SJCRH30 (cell line): ENCODE measurements around the genes CRTC3 and FES.

DNA sequence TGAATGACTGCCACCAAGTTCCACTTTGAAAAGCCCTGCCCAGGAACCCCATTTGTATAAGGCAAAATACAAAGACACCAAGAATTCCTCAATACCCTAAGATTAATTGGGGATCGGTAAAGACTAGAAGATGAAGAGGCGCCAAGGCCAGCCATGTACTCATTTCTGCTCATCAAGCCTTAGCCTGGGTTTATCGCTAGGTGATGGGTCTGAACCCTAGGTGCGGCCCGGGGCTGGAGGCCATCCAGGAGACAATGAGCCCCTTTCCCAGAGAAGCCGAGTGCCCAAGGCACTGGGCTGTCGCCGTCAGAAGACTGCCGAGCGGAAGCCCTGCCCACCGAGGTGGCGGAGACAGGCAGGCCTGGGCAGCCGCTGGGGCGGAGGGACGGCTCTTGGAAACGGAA is 428 bp upstream of the NGRN start:
- RAMPAGE, long total RNA, result no peak

GRCh38 chr15:90271021-90271808 is 5.7 kb downstream of the NGRN start:
- RAMPAGE, long total RNA, result no peak

DNA sequence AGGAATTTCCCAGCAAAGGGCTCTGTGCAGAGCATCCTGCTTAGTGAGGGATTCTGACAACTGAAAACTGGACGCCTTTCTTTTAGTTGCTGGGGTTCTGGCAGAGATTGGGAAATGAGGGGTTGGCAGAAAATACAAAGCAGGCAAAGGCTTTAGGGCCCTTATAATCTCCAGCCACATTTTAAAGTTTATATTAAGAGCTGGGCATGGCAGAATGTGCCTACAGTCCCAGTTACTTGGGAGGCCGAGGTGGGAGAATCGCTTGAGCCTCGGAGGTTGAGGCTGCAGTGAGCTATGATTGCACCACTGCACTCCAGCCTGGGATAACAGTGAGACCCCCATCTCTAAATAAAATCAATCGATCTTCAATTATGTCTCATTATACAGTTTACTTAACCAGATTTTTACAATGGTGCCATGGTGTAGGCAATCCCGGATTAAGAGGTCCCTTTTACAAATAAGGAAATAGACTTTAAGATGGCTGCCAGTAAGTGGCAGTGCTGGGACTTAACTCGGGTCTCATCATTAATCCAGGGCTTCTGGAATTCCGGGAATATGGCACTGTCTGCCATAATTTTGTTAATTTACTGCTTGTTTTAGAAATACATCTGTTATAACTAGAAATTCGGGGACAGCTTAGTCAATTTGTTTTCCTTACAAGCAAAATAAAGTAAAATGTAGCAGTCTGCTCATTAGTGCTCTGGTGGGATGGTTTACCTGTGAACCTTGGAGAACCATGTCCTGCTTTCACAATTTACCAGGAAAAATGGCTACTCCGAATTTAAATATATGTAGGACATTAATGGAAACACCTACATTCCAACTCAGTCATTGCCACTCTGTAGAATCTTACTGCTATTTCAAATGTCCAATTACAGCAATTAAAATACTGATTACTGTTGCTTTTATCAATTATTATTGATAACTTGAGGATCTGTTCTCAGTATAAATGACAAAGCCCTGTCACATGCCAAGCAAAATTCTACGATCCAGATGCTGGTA is 7.2 kb downstream of the NGRN start:
- RAMPAGE, long total RNA, result no peak

DNA sequence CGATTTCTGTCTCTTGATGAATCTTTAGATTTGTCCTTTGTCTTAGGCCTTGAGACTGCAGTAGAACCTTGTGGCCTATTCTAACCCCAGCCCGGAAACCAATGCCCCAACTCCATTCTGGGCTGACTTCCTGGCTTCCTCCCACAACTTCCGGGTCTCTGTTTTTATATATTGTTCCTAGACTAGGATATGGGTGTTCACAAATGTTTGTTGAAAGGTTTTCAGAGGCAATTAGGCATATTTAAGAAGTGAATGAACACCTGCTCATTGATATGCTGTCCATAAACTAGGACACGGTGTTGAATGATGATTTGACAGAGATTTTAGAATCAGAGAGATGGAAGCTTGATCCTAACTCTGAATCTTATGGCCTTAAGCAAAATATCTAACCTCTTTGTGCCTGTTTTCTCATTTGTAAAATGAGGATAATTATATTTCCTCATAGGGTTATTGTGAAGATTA is 11.0 kb upstream of the IQGAP1 start:
- RAMPAGE, long total RNA, result no peak

DNA sequence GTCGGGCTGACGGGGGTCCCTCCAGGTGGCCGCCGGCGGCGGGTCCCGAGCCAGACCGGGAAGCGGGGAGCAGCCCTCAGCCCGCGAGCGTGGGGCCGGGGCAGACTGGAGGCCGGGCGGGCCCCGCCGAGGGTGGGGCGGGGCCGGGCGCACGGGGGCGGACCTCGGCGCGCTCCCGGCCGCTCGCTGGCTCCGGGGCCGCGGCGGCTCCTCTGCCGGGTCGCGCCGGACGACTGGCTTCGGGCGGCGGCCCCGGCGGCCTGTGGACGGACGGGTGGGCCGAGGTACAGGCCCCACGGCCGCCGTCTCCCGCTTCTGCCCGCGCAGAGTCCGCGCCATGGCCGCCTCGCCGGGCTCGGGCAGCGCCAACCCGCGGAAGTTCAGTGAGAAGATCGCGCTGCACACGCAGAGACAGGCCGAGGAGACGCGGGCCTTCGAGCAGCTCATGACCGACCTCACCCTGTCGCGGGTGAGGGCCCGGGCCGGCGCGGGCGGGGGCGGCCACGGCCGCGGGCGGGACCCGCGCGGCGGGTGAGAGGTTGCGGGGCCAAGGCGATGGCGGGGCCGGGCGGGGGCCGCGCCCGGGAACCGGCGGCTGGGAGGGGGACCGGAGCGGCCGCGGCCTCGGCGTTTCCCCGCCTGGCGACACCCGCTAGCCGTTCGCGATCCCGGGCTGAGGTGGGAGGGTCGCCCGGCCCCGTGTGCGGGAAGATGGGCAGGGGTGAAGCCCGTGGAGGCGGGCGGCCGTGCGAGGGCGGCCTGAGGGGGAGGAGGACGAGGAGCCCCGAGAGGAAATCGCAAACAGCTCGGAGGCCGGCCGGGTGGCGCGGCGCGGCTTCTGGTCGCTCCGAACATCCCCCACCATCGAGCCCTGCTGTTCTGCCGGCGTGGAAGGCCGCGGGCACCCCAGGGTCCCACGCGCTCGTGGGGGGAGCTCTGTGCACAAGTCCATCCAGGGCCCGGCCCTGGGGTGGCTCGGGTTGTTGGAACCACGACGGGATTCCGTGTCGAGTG is at the start of gene CRTC3:
CRTC3 (plus strand) TSS at position 189 of the 1,014 bp plus-strand sequence.
- RAMPAGE, long total RNA, result no peak

DNA sequence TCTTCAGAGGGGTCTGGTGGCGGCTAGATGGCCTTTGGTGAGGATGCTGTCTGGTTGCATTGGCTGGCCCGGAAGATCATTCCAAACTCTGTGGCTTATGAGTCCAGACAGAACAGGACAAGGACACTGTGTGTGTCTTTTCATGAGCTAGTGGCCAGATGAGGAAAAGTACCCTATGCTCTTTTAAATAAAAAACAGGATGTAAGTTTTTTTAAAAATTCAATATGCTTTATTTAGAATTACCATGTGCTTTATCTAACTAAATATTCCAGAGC is 51.3 kb downstream of the CRTC3 start:
- RAMPAGE, long total RNA, result no peak

DNA sequence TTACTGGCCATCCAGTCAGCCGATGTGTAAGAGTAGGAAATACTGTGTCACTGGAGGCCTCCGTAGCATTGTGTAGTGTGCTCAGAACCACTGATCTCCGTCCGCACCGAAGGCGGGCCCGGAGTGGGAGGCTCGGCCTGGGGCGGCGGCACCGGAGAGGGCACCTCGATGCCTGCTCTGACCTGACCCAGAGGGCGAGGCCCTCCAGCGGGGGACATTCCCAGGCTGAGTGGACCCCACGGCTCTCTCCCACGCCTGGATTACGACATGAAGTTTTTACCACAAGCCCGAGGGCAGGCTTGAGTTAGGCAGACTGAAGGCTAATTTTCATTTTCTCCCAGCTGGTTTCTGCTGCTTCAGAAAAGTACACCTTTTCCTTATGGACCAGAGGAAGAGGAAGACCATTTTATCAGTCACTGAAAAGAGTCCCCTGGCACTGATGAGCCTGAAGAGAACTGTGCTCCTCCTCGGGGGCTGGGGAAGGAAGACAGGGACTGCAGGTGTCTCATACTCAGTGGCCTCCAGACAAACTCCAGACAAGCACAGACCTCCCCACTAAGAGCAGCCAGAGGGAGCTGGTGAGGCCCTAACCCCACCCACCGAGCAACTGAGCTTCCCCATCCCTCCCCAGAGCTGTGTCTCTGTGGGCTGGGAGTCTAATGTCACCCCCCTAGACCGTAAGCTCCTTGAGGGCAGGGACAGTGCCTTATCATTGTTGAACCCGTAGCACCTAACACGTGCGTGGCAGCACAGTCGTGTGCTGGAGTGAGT is 74.5 kb upstream of the BLM start:
- RAMPAGE, long total RNA, result no peak

DNA sequence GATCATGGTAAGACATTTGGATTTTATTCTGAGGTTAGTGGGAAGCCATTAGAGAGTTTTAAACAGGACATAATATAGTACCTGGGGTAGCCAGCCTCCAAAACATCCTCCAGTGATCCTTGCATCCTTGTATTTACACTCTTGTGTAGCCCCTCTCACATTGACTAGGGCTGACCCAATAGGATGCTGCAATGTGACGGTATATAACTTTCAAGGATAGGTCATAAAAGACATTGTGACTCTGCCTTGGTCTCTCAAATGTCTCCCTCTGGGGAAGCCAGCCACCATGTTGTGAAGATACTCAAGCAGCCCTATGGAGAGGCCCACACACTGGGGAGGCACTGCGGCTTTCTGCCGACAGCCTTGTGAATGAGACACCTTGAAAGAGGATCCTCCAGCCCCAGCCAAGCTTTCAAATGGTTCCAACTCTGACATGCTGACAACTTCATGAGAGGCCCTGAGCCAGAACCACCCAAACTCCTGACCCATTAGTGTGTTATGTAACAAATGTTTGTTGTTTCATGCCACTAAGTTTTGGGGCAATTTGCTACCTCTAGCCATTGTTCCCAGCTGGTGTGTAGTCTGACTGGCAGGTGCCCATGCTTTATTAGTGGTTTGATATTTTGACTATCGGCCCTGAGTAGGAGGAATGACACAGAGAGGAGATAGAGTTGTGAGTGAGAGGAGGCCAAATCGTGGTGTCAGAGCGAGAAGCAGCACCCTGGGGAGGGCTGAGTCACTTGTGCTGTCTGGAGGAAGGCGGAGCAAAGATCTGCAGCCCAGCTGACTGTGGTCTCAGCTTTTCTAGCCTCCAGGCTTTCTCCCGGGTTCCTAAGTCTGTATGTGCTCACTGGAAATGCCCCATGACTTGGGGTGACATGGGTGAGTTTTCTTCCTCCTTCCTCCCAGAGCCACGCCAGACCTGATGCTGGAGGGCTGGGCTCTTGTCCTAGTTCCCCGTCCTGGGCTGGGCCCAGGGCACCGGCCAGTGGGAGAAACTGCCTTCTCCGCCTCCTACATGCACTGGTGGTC is 56.9 kb upstream of the BLM start:
- RAMPAGE, long total RNA, result no peak

DNA sequence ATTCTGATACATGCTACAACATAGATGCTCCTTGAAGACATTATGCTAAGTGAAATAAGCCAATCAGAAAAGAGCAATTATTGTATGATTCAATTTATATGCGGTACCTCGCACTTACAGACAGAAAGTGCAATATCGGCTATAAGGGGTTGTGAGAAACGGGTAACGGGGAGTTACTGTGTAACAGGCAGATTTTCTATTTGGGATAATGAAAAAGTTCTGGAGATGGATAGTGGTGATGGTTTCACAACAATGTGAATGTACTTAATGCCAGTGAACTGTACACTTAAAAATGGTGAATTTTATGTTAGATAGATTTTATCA is 832 bp upstream of the BLM start:
- RAMPAGE, long total RNA, result no peak

- RAMPAGE, long total RNA, result no peak
Measured at GRCh38 chr15:90750287-90750686, 33.1 kb downstream of the BLM start.

- RAMPAGE, long total RNA, result no peak
Measured at GRCh38 chr15:90758539-90759241, 41.5 kb downstream of the BLM start.

GRCh38 chr15:90819773-90820497 is 48.5 kb upstream of the FURIN start:
- RAMPAGE, long total RNA, result no peak

GRCh38 chr15:90836233-90836903 is 32.0 kb upstream of the FURIN start:
- RAMPAGE, long total RNA, result no peak

DNA sequence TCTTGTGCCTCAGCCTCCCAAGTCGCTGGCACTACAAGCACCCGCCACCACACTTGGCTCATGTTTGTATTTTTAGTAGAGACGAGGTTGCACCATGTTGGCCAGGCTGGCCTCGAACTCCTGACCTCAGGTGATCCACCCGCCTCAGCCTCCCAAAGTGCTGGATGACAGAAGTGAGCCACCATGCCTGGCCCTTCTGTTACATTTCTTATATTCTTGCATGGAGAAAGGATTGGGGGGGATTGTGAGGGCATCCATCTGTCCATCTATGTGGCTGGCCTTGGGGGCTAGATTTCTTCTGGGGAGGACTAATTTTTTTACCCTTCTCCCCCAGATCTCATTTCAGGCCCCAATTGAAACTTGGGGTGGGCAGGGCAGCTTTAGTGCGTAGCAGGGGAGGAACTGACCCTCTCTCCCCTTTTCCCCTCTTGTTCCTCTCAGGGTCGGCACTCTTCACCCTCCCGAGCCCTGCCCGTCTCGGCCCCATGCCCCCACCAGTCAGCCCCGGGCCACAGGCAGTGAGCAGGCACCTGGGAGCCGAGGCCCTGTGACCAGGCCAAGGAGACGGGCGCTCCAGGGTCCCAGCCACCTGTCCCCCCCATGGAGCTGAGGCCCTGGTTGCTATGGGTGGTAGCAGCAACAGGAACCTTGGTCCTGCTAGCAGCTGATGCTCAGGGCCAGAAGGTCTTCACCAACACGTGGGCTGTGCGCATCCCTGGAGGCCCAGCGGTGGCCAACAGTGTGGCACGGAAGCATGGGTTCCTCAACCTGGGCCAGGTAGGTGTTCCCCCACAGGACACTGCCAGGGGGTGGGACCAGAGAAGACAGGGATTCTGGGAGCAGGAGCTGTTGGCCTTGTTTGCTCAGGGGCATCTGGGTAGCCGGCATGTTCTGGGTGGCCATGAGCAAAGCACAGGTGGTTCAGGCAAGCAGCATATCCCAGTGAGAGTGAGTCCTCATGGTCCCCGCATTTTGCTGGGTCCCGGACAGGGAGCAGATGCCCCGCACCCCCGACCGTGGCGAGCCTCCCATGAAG is 7.1 kb downstream of the FURIN start:
- RAMPAGE, long total RNA, result no peak

GRCh38 chr15:90881978-90882476 is 2.3 kb upstream of the FES start:
- RAMPAGE, long total RNA, result no peak

DNA sequence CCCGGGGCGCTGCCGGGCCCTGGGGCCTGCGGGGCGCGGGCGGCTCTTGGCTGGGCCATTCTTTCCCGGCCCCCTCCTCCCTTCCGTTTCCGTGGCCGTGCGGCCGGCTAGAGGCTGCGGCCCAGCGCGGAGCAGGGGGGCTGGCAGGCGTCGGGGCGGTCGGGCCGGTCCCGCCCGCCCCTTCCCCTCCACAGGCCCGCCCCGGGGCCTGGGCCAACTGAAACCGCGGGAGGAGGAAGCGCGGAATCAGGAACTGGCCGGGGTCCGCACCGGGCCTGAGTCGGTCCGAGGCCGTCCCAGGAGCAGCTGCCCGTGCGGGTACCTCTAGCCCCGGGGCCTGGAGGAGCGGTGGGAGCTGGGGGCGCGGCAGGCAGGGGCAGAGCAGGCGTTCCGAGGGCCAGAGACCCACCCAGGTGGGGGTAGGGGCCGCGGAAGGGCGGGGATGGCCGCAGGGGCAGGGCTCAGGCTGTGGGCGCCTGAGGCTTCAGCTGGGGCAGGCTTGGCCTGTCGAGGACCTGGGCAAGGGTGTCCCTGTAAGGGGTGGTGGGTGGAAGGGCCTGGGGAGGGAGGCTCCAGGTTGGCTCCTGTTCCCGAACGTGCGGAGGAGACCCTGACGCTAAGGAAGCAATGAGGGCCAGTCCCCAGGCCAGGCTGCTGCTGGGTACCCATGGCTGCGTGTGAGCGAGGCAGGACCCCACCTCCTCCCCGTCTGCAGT is at the start of gene FES:
FES (plus strand) TSS at position 278 of the 716 bp plus-strand sequence.
- RAMPAGE, long total RNA, result no peak

DNA sequence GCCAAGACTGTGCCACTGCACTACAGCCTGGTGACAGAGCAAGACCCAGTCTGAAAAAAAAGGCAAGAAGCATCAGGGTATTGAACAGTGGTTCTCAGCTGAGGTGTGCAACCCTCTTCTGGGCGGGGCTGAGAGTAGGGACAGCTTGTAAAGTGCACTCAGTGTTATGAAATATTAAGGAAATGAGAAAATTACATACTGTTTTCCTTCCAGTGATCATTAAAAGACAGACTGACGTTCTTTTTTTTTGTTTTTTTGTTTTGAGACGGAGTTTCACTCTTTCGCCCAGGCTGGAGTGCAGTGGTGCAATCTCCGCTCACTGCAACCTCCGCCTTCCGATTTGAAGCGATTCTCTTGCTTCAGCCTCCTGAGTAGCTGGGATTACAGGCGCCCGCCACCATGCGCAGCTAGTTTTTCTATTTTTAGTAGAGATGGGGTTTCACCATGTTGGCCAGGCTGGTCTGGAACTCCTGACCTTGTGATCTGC is 11.2 kb downstream of the MAN2A2 start:
- RAMPAGE, long total RNA, result no peak

DNA sequence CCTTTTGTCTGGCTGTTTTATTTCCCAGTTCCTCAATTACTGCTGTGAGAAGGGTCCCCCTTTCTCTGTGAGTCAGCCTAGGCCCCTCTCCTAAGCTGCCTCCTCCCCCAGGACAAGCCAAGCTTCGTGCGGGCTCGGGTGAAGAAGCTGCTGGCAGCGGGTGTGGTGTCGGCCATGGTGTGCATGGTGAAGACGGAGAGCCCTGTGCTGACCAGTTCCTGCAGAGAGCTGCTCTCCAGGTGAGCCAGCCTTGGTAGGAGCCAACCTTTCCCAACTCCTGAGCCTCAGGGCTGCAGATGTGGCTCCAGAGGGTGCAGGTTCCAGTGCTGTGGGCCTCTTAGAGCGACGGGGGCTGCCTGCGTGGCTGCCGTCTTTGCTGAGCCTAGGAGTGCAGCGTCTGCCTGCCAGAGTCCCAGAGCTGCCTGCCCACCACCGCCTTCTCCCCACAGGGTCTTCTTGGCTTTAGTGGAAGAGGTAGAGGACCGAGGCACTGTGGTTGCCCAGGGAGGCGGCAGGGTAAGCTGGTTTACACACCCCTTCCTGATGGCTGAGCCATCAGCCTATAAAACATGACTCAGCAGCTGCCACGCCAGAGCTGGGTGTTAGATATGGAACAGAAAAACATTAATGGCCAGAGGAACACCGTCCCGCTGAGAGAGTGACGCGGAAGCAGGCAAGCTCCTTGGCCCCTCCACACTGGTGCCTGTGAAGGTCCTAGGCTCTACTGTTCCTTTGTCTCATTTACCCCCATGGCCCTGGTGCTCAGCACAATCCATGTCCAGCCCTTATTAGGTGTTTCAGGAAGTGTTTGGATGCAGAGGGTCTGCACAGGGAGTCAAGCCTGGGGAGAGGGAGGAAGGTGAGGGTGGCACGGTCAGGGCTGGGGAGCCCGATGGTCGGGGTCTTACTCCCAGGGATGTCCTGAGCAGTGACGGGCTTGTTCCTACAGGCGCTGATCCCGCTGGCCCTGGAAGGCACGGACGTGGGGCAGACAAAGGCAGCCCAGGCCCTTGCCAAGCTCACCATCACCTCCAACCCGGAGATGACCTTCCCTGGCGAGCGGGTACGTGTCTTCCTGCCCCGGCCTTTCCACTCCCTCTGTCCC is 5.1 kb upstream of the RCCD1 start:
- RAMPAGE, long total RNA, result no peak

- RAMPAGE, long total RNA, result no peak
Measured at GRCh38 chr15:90952744-90954102, 1.5 kb upstream of the RCCD1 start.

- RAMPAGE, long total RNA, result no peak
Measured at GRCh38 chr15:90979100-90979535, 15.2 kb downstream of the PRC1 start.